Glomerular endothelial cell (primary cell): ENCODE data around the gene EXOG.

GRCh38 chr3:37667396-37667803 is 194.3 kb upstream of the CTDSPL start:
- RAMPAGE, long total RNA, result no peak

- RAMPAGE, long total RNA, result no peak
Observed at GRCh38 chr3:37862922-37863681, 1.4 kb downstream of the CTDSPL start.

DNA sequence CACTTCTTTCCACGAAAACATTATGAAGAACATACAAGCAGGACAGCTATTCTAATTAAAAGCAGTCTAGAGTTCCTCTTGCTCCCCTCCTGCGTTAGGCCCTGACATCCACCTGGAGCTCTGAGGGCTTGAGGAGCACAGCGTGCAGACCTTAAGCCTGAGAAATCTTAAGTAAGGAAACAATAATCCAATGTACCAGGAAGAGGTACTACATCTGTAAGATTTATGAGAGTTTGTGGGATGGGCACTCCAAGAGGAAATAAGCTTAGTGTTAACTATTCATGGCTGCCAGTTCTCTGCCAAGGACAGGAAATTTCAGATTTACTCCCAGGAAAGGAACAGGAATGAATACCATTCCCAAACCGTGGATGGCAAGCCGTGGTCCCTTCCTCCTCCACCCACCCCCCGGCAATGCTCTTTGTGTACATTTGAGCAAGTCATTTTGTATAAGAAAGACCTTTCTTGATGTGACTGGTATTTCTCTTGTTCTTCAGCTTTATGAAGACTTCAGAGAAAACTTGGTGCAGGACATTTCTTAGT is 28.9 kb upstream of the VILL start:
- RAMPAGE, long total RNA, result no peak

DNA sequence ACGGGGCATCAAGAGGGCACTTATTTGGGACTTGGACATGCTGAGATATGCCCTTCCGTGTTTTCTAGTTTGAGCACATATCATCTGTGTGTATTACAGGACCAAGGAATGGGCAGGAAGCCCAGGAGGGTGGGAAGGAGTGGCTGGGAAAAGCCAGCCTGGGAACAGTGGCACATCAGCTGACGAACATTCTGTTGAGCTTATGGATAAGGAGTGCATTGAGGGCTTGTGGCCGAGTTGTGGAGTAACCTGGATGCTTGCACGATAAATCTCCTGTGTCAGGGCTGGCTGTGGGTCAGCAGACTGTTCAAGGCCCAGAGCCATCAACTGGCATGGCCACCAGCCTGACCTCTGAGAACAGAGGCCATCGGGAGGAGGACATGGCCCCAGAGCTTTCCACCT is 5.0 kb upstream of the VILL start:
- RAMPAGE, long total RNA, result no peak

GRCh38 chr3:37999905-38000766 is 9.6 kb downstream of the VILL start:
- RAMPAGE, long total RNA, result no peak

DNA sequence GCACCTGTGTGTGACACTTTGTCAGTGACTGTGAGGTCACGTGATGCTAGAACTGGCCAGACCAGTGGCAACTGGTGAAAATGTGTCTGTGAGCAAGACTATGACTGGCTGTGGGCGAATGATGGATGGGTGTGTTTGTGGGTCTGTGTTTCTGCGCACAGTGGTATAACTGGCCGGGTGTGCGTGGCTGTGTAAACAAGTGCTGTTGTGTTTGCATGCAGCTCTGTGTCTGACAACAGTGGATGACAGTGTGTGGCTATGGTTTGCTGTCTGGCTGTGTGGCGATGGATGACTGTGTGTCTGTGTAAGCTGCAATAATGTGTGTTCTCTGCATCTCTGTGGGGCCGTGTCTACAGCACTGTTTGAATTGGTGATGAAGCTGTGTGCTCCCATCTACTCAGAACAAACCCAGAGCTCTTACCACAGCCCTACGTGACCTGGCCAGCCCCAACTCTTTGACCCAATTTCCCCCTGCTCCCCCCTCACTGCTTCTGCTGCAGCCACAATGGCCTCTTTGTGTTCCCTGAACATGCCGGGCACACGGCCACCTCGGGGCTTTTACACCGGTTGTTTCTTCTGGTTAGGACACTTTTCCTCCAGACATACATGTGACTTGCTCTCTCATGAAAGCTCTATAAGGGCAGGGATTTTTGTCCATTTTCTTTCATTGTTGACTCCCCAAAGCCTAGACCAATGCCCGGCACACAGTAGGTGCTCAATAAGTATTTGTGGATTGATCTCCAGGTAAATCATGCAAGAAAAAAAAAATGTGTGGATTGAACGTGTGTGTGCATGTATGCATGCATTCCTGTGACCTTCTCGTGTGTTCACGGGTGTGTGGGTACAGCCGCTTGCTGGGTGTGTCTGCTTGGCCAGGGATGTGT is 14.5 kb downstream of the VILL start:
- RAMPAGE, long total RNA, result no peak

- RAMPAGE, long total RNA, result no peak
Observed at GRCh38 chr3:38114829-38115534, 21.9 kb downstream of the ACAA1 start.

DNA sequence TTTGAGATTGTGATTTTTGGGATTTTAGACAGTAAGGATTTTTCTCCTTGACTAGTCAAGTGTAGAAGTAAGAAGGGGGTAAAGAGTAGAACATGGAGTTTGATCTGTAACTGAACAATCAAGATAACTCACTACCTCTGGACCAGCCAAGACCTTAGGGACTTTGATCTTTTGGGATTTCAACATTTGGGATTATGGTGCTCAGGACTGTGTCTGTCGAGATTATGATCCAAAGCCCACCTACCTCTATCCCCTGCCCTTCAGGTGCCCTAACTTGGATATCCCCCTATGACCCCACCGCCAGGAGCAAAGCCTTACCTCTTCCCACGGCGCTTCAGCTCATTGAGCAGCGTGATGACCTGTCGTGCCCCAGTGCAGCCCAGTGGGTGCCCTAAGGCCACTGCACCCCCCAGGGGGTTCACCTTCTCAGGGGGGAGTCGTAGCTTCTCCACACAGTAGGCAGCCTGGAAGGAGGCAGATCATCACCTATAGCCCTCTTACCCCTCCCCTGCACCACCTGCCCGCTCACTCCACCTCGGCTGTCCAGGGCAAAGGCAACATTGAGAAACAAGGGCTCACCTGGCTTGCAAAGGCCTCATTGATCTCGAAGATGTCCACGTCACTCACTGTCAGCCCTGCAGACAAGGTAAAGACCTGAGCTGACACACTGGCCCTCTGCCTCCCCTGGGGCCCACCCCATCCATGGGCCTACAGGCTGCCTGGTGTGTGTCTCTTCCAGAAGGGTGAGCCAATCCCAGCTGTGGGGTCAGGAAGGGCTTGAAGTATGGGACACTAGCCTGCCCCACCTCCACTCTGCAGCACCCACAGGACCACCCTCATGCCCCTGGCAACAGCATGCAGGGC is 11.4 kb downstream of the ACAA1 start:
- RAMPAGE, long total RNA, result no peak

DNA sequence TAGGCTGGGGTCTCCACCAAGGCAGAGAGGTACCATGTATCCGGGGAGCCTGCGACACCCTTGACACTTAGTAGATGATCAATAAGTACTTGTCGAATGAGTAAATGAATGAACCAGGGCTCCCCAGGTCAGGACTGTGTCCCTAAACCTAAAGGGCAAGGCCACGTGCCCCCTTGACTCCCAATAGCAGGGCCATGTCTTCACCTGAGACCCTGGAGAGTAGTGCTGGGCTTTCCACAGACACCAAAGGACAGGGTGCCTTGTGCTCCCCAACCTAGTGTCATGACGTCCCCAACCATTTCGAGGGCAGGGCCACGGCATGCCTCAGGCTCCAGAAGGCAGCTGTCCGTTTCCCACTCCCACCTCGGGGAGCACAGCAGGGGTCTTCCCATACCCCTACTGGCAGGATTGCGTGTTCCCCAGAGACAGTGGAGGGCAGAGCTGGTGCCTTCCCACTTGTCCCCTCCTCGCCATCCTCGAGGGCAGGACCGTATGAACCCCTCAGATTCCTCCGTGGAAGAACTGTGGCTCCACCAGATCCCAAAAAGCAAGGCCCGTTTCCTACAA is 566 bp upstream of the MYD88 start:
- RAMPAGE, long total RNA, result no peak

- RAMPAGE, long total RNA, result no peak
Observed at GRCh38 chr3:38189541-38190112, 24.3 kb downstream of the OXSR1 start.

DNA sequence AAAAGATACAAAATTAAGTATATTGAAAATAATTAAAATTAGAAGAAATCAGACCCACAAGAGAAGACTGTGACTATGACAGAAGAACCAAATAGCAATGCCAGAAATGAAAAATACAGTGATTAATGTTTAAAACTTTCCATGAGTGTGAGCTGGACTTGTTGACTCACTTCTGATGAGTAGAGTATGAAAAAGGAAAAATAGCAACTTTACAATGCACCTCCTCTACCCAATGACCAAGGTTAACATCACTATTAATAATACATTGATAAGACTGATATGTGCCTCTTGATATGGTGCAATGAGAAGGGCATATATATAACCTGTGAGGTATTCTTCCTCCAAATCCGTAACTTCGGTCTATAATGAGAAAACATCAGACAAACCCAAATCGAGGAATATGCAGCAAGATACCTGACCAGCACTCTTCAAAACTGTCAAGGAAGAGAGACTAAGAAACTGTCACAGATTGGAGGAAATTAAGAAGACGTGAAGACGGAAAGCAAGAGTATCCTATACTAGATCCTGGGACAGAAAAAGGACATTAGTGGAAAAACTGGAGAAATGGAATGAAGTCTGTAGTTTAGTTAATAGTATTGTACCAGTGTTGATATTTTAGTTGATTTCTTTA is 39.2 kb upstream of the SLC22A13 start:
- RAMPAGE, long total RNA, result no peak

- RAMPAGE, long total RNA, result start-site peak on the plus strand at chr3:38496329-38496361, 11 and 42 reads in 2 replicates; start-site peak on the plus strand at chr3:38496422-38496492, 5 and 11 reads in 2 replicates
Observed at GRCh38 chr3:38495939-38497134, at the start of gene EXOG. TSS of gene EXOG (plus strand) at chr3:38496340.

- RAMPAGE, long total RNA, result no peak
Observed at GRCh38 chr3:38644290-38644961, 5.1 kb downstream of the SCN5A start.

DNA sequence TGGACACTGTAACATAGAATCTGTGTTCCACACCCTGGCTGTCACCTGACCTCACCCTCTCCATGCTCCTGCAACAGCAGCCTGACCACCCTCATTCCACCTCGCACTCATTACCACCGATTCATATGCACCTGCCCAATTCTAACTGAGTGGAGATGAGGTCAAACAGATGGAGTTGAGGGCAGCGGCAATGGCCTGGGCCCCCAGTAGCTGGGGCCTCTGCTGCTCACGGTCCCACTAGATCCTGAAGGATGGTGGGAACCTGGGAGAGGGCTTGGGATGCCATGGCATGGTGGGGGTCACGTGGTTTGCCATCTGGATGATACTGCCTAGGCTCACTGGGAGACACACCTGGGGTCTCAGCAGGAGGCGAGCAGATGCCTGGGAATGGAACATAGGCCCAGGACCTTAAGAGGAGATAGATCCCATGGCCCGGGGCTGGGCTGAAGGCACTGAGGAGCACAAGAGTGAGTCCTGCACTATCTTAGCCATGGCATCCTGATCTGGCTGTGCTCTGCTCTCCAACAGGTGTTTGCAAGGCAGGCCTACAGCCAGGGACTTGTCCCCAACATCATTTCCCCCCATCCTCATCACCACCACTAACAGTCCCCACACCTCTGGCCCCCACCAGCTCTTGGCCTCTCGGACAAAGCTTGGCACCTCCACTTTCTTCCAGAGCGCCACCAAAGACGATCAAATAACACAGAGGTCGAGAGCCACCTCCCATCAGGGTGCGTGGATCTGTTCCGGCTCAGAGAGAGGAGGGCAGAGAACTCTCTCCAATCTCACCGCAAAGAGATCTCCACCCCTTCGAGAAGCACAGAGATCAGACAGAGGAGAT is 1.2 kb downstream of the SCN5A start:
- RAMPAGE, long total RNA, result no peak

DNA sequence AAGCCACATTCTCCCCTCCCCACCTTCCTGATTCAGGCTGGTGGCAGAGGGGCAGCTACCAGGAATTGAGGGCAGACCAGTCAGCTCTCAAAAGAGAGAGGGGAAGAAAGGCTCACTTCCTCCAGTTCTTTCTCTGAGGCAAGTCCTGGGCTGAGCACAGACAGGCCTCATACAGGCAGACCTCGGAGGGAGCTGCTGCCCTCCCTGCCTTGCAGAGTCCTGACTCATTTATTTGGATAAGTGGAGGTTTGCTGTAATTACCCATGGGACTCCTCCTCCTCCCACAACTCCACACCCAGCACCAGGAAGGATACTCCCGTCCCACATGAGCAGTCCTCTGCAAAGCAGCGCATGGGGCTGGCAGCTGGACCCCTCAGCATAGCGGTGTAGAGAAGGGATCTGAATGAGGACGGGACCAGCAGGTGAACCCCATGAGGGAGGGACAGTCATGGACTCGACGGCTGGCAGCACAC is 13.4 kb upstream of the SCN10A start:
- RAMPAGE, long total RNA, result no peak

DNA sequence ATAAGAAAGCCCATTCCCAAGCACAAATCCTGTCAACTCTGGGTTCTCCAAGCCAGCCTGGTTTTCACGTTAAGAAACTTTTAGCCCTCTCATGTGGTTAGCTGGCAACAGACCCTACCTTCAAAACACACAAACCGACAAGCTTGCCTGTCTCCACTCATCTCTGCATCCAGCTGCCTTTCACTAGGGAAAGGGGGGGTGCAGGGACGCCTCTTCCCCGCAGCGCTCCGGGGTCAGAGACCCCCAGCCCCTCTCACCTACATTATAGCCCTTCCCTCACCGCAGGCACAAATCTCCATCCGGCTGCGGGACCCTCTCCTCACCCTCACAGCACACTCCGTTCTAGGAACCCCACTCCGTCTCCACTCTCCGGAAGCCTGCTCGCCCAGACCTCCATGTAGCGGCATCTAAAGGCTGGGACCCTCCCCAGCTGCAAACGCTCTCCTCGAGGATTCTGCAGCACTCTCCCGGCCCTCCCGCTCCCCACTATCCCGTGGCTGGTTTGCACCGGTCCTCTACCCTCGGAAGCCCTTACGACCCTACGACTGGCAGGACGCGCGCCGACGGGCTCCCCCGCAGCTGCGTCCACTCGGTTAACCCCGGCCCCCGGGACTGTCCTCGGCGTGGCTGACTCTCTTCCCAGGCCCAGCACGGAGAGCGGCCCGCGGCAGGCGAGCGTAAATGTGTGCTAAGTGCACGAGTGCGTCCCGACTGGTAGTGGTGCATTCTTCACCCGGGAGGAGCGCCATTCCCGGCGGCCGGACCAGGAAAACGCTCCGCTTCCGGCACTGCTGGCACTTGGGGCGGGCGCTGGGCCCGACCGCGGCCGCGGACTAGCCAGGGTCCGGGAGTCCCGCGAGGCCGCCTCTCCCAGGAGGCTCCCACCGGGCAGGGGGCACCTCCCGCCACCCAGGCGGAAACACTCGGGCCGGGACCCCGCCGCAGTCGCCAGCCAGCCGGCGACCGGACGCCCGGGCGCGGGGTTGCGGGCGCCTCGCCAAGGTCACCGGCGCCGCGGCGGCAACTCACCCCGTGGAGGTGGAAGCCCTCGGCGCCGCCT is 647 bp downstream of the GORASP1 start:
- RAMPAGE, long total RNA, result no peak

DNA sequence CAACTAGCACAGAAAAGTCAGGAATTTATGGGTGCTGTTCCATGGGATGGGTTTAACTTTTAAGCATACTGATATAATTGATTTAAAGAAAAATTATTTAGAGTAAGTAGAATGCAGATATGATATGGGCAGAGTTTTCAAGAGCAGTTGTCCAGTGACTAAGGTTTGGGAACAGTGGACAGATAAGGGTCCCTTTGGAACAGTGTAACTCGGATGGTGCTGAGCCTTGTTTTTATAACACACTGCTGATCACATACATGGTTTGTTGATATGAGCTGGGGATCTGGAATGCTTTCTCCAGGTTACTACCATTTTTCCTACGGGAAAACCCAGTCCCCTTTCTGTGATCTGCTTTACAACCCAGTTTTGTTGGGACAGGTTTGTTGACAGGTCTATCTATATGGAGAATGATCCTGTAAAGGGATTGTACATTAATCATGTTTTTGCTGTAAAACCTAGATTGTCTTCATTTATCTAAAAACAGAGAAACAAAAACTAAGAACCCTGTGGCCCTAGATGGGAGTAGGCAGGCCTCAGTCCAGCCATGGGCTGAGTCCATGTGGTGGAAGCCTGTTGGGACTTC is 13.4 kb downstream of the CSRNP1 start:
- RAMPAGE, long total RNA, result no peak

DNA sequence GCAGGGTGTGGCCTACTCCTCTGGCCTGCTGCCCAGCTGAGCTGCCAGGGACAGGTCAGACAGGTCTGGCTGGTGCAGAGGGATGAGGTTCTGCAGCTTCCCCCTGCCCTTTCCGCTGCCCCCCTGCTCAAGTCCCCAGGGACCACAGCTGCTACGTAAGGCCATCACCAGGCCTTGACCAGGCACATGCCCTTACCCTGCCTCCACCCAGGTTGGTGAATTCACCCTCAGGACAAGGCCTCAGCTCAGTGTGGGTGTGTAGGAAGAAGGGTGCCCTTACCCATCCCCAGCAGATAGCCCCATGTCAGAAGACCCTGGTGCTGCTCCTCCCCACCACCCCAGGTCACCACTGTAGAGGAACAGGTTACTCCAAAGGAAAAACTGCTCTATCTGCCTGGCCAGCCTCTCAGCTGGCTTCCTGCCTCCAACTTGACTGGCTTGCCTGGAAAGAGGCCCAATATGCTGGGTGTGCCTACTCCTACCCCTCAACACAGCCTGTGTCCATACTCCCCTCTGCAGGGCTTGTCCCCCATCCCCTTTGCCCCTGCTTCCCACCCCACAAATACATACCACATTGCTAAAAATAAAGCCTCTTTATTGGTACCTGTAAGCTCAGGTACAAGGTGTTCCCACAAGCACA is 12.0 kb downstream of the CSRNP1 start:
- RAMPAGE, long total RNA, result no peak

- RAMPAGE, long total RNA, result no peak
Observed at GRCh38 chr3:39141917-39142655, 11.3 kb downstream of the CSRNP1 start.

- RAMPAGE, long total RNA, result no peak
Observed at GRCh38 chr3:39150095-39150872, 3.1 kb downstream of the CSRNP1 start.